CMK (cell line): ENCODE results near the gene CCDC47.

DNA sequence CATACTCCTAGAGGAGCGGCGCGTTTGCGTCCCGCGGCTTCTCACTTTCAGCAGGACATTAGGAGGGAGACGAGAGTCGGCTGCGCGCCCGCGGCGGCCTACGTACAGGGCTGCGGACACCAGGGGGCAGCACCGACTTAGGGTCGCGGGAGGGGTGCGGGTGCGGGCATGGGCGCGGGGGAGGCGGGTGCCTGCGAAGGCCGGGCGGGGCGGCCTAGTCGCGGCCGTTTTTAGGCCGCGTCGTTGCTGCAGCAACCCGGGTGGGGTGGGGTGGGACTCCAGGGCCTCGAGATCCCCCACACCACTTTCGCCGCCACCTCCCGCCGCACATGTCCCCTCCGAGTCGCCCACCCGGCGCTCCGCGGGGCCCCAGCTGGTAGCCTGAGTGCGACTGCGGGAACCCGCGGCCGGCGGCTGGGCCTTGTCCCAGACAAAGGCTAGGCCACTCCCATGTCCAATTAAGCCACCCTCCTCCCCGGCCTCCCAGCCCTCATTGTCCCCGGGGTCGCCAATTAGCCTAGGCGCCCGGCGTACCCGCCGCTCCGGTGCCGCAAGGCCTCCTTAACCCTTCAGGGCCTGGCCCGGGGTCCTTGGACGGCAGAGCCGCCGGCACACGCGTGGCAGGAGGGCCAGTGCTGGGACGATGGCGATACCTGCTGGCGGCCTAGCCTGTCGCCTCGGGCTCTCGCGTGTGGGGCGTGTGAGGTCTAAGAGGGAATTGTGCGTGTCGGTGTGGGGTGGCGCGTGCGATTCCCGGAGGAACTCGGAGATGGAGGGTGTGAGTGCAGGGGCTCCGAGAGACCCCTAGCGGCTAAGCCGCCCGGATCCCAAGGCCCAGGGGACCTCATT is 11.4 kb downstream of the TBX2 start:
- RRBS, result 62% methylated on average over 27 of the region's 86 CpGs

DNA sequence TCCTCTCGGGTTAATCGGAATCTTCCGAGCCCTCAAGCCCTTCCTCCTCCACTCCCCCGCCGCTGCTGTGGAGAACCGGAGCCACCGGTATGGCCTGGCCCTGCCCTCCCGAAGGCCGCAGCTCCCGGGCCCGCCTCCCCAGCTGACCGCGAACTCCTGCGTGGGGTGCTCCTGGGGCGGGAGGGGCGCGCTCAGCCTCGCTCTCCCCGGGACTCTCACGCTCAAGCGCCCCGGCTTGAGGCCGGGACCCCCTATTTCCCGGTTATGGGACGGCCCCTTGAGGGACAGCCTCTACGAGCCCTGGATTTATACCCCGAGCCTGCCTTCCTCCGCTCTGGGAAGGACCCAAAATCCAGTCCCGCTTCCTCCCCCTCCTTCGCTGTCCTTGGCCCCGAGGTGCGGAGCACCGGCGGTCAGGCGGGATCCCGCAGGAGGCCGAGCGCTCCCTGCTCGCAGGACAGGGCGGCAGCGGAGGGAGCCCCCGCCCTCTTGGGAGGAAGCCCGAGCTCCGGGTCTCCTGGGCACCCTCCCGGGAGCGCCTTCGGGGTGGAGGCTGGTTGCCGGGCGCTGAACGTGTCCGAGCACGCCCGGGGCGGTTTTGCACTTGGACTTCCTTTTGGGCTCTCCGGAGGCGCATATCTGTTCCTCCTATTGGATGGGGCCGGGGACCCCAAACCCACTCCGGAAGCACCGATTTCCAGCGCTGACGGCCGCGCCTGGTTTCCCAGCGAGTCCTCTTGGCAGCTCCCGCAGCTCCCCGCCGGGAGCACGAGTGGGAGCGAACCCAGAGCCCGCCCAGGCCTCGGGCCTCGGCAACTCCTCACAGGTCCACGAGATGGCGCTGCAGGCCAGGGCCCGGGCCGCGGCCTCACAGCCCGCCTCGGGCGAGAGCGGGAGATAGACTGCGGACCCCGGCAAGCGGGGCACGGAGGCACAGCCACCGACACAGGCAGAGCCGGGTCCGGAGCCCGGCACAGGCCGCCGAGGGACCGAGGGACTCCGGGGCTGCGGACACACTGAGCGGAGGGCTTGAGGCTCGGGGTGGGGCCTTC is 12.4 kb downstream of the TBX2 start:
- RRBS, result 10% methylated on average over 60 of the region's 96 CpGs

DNA sequence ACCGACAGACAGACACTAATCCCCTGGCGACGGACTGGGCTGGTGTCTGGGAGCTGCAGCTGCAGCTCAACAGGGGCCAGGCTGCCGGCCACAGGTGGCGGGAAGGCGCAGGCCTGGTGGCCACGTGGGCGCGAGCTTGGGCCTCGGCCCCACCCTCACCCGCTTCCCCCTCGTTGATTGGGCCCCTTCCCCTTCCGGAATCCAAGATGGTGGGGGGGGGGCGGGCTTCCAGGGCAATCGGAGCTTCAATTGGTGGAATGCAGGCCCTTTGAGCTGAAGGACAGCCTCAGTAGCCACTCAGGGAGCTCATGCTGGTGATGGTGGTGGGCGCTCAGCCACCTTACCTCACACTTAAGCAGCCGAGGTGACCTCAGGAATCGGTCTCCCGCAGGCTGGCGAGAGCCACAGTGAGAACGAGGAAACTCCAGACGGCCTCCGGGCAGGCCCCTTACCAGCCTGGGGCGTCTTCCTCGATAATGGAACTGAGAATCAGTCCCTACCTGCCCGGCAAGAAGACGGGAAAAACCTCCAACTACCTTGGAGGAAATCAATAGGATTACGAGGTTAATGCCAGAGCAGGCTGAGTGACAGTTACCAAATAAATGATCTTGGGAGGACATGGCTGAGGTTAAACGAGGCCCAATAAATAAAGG is 8.6 kb upstream of the TBX4 start:
- RRBS, result 94% methylated on average over 4 of the region's 29 CpGs

GRCh38 chr17:61461676-61462404 is 9.6 kb downstream of the TBX4 start:
- RRBS, result no CpG with 5 or more reads among the region's 44 CpGs

DNA sequence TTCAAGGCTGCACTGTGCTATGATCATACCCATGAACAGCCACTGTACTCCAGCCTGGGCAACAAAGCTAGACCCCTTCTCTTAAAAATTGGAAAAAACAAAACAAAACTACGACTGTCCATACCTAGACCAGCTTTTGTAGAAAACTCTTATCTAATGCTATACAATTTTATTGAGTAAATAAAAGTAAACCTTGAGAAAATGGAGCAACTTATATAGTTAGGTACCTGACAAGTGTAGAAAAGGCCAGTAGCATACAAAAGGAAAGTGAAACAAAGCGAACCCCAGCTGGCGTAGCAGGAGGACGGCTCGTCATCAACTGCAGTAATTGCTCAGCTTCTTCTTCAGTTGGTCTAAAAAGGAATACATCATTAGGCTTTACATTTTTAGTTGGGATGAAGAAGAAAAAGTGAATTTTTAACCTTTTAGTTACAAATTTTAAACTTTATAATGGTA is 23.5 kb downstream of the INTS2 start:
- RRBS, result no CpG with 5 or more reads among the region's 5 CpGs

- RRBS, result no CpG with 5 or more reads among the region's 10 CpGs
These were observed 11.2 kb upstream of the MRC2 start for GRCh38 chr17:62616275-62616678.

GRCh38 chr17:62652005-62652805 is 24.7 kb downstream of the MRC2 start:
- RRBS, result no CpG with 5 or more reads among the region's 53 CpGs

- RRBS, result no CpG with 5 or more reads among the region's 5 CpGs
These were observed 17.6 kb downstream of the MARCHF10 start for GRCh38 chr17:62790615-62790788.

DNA sequence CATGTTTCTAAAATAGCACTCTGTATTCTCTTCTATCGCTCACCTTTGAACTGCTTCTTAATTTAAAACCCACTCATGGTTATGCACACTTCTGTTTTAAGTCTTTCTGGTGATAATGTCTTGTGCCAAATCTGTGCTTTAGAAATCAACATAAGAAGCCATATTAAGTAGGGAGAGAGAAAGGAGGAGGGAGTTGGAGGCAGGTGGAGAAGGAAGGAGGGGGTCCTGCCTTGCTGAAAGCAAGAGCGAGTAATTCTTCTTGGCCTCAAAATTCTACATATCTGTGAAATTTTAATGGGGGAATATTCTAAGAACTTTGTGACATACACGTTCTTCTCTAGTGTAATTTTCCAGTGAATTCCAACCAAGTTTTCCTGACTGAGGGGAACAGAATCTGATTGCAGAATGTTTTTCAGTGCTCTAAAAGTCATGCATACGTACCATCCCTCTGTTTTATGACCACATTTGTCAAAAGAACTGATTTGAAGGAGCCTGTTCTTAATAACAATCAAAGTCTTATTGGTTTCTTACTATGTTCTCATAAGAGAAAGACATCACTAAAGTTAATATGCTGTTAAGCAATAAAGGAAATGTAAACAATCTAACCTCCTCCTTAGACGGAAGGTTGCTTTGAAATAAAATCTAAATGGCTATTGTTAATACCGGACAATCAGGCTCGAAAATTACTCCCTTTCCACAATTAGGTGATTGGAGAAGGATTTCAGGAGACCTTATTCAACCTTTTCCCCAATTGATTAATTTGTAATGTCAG is 1.5 kb downstream of the MARCHF10 start:
- RRBS, result no CpG with 5 or more reads among the region's 7 CpGs

DNA sequence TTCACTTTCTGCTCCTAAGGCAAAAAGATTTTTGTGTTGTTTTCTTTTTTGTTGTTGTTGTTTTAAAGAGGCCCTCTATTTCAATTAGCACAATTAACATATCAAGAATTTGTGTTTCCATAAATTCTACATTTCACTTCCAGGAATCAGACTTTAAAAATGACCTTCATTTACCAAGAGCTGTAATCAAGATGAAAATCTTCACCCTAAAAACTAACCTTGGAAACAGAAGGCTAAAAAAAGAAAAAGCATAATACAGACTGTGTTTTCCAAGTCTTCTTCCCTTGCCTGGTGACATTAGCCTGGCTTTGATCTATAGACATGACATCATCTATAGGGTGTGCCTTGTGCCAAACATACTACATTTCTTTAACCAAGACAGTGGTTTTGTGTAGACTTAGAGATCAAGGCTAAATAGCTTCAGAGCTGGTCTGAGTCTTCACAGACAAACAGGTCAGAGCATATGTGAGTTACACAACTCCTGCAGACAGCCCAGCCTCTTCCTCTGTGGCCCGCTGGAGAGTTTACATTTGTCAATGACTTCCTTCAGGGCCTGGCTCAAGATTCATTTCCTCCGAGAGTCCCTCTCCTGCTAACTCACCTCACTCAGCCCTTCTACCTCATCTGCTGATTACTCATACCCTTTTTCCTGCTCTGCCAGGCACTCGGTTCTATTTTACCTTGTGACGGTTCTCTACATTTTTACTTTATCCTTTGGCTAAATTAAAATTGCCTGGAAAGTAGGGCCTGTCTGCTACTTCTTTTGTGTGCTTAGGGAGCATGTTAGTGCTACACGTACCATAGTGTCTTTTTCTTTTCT is 73.2 kb upstream of the TANC2 start:
- RRBS, result no CpG with 5 or more reads among the region's 5 CpGs

GRCh38 chr17:63041290-63042310 is 75.6 kb downstream of the TANC2 start:
- RRBS, result no CpG with 5 or more reads among the region's 7 CpGs

GRCh38 chr17:63434646-63435759 is 11.1 kb downstream of the CYB561 start:
- RRBS, result 75% methylated on average over 3 of the region's 30 CpGs

- RRBS, result 2% methylated on average over 31 of the region's 80 CpGs
These were observed 735 bp upstream of the CYB561 start for GRCh38 chr17:63446472-63447609.

DNA sequence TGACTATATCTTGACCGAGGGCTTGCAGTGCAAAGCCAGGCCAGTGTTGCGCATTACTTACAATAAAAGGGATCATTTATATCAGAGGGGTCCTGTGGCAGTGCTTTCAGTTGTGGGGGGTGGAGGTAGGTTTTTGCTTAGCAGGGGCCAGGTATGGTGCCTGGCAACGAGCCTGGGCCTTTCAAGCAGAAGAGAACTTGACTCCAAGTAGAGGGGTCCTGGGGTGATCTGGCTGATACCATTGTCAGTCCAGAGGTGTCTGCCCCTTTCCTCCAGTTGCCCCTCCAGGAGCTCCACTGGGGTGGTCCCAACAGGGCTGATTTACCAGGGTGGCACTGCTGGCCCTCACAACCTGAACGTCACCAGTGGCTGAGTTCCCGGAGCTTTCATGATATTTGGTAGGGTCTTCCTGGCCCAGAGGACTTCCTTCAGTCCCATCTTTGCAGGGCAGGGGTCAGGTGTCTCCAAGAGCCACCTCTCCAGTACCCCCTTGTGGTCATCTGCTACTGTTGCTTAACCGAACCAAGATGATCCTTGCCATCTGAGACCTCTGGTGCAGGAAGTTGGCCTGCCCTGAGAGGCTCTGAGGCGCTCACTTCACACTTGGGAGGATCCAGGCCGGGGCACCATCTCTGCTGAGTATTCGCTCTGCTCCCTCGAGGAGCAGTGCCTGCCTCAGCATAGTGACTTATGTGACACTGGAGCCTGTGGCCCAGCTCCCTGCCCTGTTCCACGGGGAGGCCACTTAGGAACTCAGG is 3.5 kb downstream of the LIMD2 start:
- RRBS, result no CpG with 5 or more reads among the region's 11 CpGs

- RRBS, result no CpG with 5 or more reads among the region's 9 CpGs
These were observed 2.9 kb upstream of the LIMD2 start for GRCh38 chr17:63702725-63703291.

GRCh38 chr17:63740818-63741212 is 784 bp downstream of the STRADA start:
- RRBS, result no CpG with 5 or more reads among the region's 6 CpGs

- RRBS, result no CpG with 5 or more reads among the region's 5 CpGs
These were observed 8.8 kb upstream of the STRADA start for GRCh38 chr17:63750483-63750756.

GRCh38 chr17:63752150-63752608 is 10.6 kb upstream of the STRADA start:
- RRBS, result no CpG with 5 or more reads among the region's 2 CpGs

- RRBS, result under 1% methylated on average over 34 of the region's 66 CpGs
These were observed at the start of gene CCDC47 for GRCh38 chr17:63773089-63773965. Gene CCDC47 (minus strand): TSS chr17:63773597.